Measurements from ENCODE around the genes SNX6 and PPP2R3C.

- RRBS, result no CpG with 5 or more reads among the region's 6 CpGs
Measured at GRCh38 chr14:32202475-32202795, 125.3 kb downstream of the ARHGAP5 start.

DNA sequence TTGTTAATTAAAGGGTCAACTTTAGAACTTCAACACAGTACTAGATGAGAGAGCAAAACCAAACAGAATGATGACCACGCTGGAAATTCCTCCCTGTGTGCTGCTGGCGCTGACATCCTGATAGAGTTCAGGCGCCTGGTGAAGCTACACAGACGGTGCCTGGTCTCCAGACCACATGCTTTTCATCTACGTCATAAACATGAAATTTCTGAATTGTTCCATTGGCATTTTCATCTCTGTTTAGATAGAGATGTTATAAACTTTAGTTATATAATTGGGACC, 128.4 kb downstream of the AKAP6 start:
- RRBS, result no CpG with 5 or more reads among the region's 5 CpGs

DNA sequence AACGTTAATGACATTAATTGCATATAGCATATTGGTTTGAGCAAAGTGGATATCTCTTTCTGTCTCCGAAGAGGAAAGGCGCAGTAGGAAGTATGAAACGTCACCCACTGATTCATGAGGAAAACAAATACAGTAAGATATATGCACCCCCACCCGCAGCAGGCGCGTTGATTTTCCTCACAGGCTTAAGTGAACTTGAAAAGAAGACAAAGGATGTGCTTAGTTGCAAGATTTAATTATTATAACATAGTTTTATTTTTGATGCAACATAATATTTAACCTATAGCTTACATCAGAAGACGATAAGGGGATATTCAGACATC, 1.7 kb downstream of the NPAS3 start:
- RRBS, result no CpG with 5 or more reads among the region's 8 CpGs

DNA sequence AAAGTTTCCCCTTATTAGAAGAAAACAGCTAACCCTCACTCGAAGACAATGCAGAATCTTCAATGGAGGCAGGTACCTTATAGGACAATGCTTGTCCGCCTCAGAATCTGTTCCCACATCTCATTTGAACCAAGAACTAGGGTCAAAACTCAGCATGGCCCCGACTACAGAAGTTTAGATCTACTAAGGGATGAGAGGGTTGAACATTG, 70.1 kb downstream of the EGLN3 start:
- RRBS, result no CpG with 5 or more reads among the region's 3 CpGs

- RRBS, result no CpG with 5 or more reads among the region's 1 CpG
Measured at GRCh38 chr14:34030936-34031437, 80.1 kb upstream of the EGLN3 start.

- RRBS, result no CpG with 5 or more reads among the region's 5 CpGs
Measured at GRCh38 chr14:34099648-34100028, 148.8 kb upstream of the EGLN3 start.

DNA sequence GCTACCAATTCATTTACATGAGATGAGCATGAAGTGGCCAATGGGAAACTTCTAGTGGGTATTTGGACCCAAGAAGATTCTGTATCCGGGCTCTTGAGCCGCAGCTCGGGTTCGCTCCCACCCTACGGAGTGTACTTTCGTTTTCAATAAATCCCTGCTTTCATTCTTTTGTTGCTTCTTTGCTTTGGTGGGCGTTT, 129.1 kb downstream of the SPTSSA start:
- RRBS, result no CpG with 5 or more reads among the region's 7 CpGs

GRCh38 chr14:34425410-34425789, 36.6 kb downstream of the SPTSSA start:
- RRBS, result no CpG with 5 or more reads among the region's 4 CpGs

DNA sequence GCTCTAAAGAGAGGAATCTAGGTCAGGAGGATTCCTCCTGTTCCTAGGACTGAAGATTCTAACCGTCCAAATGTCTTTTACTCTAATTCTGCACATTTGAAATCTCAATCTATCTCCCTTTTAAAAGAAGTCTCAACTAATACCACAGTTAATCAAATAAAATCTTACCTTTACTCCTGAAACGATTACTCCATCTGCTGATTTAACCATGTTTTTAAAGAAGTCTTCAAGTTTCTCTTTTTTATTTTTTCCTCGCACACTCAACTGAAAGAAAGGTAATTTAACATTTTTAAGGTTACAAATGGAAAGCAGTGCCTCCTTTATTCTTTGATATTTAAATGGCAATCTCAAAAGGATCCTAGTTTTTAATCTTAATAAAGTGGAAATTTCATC, 32.6 kb downstream of the SNX6 start:
- RRBS, result no CpG with 5 or more reads among the region's 3 CpGs

- RRBS, result 3% methylated on average over 38 of the region's 89 CpGs
Measured at GRCh38 chr14:34629321-34630333, at the start of gene SNX6. SNX6 (minus strand) TSS chr14:34630148.

DNA sequence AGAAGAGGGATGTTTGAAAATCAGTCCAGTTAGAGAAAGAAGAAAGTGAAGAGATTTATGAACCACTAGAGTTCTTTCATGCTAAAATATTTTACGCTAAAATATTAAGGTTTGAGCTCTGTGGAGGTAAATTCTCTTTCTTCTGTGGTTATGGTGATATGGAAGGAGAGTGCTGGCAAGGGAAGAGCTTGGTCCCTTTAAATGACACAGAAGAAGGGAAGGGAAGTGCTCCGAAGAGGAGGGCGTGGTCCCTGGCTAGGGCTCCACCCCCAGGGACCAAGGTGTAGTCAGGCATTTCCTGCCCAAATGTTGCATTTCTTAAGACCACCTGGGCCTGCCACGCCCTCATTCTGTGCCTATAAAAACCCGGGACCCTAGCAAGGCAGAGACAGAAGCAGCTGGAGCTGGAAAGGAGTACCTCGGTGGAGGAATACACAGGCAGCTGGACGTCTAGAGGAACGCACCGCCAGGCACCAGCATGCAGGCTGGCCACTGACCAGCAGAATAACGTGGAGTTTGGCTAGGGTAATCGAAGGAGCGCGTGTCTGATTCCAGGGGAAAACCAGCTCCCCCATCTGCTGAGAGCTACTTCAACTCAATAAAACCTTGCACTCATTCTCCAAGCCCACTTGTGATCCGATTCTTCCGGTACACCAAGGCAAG, 21.2 kb downstream of the CFL2 start:
- RRBS, result no CpG with 5 or more reads among the region's 15 CpGs

DNA sequence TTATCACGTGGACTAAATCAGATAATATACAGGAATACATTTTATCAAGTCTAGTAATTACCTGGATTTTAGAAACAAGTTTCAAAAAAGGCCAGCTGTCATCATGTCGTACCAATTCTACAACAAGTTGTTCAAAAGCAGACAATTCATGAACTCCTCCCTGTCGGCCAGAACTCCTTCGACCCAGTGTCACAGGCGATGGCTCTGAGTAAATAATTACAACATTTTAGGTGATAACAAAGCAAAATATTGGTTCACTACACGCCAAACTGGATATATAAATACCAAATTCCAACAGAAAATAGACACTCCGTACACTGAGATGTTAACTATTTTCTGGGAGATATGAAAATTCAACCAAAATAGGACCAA, 44.2 kb upstream of the CFL2 start:
- RRBS, result no CpG with 5 or more reads among the region's 7 CpGs

GRCh38 chr14:34764756-34765450, 50.5 kb upstream of the CFL2 start:
- RRBS, result no CpG with 5 or more reads among the region's 13 CpGs

GRCh38 chr14:34783730-34784018, 69.3 kb upstream of the CFL2 start:
- RRBS, result no CpG with 5 or more reads among the region's 4 CpGs

DNA sequence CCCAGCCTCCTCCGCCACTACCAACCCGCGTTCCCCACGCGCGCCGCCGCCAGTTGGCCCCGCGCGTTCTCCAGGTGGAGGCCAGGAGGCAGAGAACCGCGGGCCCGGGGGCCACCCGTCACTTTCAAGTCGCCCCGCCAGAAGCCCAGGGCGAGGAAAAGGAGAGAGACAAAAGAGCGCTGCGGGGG, 1.0 kb downstream of the BAZ1A start:
- RRBS, result 0% methylated on average over 4 of the region's 20 CpGs

GRCh38 chr14:34930825-34931110, 52.0 kb upstream of the SRP54 start:
- RRBS, result no CpG with 5 or more reads among the region's 3 CpGs

DNA sequence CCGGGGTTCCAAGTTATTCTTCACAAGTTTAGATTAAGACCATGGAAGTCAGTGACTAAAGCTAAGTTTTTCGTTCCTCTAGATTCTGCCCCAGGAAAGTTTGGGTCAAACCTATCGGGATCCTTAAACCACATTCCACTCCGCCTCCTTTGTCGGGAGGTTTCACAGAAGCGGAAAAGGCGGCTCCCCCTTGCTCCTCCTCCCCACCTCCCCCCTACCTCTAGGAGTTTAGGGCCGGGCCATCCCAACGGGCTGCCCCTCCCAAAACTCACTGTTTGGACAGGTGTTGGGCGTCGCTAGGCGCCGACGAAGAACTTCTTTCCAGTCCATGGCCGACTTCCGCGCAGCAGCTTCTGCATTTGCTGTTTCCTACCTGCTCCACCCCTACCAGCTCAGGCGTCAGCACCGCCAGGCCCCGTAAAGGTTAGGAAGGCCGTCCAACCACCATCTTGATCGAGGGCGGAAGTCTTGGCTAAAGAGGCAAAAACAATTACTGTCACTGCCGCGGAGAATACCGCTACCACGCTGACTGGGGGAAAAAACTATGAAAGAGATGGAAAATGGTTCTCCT, at the start of gene PPP2R3C:
Gene PPP2R3C (minus strand): TSS at position 361 of the 571 bp plus-strand sequence.
- RRBS, result no CpG with 5 or more reads among the region's 27 CpGs

GRCh38 chr14:35342172-35342909, 50.2 kb downstream of the PSMA6 start:
- RRBS, result no CpG with 5 or more reads among the region's 19 CpGs

DNA sequence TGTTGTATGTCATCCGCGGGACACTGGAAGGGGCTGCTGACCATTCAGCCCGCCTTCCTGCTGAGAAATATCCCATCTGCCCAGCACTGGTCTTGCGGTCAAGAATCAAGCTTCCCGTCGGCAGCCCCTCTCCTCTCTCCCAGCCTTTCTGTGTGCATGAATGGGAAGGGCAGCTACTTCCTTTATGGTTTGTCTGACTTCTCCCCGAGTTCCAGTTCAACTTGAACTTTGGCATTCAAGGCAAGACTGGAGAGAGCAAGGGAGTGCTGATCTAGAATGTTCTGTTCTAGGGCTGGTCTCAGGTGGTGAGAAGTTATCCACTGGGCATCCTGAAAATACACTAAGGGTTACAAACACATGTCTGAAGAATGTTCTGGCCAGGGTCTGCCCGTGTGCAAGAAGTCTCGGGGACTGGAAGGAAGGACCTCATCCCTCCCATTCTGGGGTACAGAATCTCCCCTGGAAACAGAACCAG, 51.6 kb downstream of the PSMA6 start:
- RRBS, result no CpG with 5 or more reads among the region's 9 CpGs

DNA sequence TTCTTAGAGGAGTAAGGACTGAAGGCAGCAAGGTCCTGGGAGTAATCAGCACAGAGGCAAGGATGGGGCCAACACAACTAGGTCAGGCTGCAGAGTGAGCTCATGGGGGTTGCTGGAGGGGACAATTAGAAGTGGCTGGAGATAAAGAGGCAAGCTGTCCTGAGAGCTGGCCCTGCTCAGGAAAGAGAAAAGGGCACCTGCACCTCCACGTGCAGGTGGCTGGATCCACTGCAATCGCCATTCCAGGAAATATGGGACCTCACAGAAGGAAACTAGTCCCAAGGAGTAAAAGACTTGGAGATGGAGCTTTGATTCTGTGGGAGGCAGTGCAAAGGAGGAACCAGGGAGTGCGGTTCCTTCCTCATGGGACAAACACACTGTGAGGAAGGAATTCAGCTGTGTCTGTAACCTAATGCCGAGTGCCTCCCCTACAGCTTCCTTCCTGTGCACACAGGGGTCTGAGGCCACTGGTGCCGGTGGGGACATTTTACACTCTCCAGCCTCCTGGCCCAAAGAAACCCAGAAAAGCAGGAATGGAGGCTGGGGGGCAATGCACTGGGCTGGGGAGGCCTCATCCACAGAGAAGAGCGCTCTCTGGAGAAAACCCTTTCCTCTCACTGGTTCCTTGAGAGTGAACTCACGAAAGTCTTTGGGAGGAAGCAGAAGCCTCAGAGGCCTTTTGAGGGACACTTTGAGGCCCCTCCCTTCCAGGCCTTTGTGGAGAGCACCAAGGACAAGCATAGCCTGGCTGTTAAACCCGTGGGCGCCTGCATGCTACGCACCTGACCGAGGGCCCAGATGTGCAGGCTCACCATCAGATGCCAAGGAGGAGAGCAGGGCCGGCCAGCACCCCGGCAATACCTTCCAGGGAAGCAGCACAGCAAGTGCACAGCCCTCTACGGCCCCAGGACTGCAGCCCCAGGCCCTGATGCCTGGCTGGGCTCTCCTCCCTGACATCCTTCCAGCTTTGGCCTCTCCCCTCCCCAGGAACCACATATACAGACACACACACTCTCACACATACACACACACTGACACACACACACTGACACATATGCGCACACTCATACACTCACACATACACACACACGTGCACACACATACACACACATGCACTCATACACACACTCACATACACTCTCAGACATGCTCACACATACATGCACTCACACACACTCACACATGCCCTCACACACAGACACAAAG, 52.1 kb downstream of the NFKBIA start:
- RRBS, result no CpG with 5 or more reads among the region's 16 CpGs